Skeletal muscle tissue (tissue), 7 donors: ENCODE data around the genes RABEP2, NPIPB11 and SULT1A4.

GRCh38 chr16:28844991-28845770 is 967 bp downstream of the TUFM start:
- PRO-cap, 3 experiments, result no peak in any of the 3 experiments
- RAMPAGE, long total RNA, result no peak
- RRBS, 2 experiments, result 54 to 63% methylated on average over 8 of the region's 16 CpGs

GRCh38 chr16:28879375-28880520 is 1.5 kb downstream of the ATP2A1 start:
- PRO-cap, 3 experiments, result peak in 2 of 3 experiments; most common plus-strand start chr16:28880040 (in 1); most common minus-strand start chr16:28879768 (in 1)
- RAMPAGE, long total RNA, result start-site peak on the minus strand at chr16:28879882-28879894, 40 and 27 reads in 2 replicates
- RRBS, 2 experiments, result no CpG with 5 or more reads among the region's 84 CpGs

DNA sequence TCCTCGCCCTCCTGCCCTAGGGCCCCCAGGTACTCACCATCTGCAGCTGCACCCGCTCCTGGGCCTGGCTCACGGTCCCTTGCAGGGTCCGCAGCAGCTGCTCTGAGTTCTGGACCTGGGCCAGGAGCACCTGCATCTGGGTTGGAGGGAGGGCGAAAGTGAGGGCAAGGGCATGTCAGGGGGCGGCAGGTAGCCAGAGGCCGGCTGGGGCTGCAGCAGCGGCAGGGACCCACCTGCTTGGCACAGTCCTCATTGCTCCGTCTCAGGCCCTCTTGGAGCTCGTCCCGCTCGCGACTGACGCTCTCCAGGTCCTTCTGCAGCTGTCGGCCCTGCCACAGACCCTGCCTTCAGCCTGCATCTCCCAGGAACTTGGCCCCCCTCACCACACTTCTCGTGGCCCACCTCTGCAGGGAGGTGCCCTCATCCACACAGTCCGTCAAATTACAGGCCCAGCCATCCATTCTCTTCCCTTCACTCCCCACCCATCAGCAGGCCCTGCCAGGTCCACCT is 14.1 kb downstream of the RABEP2 start:
- PRO-cap, 3 experiments, result no peak in any of the 3 experiments
- RAMPAGE, long total RNA, result no peak
- RRBS, 2 experiments, result no CpG with 5 or more reads among the region's 17 CpGs

- PRO-cap, 3 experiments, result peak in 3 of 3 experiments; most common plus-strand start chr16:28925263 (in 2); most common minus-strand start chr16:28925194 (in 1)
- RAMPAGE, long total RNA, result no peak
- RRBS, 2 experiments, result 4% methylated on average over 40 of the region's 73 CpGs
Observed at GRCh38 chr16:28924389-28925312, at the start of gene RABEP2. Gene RABEP2, minus strand, starts transcription at chr16:28925238.

DNA sequence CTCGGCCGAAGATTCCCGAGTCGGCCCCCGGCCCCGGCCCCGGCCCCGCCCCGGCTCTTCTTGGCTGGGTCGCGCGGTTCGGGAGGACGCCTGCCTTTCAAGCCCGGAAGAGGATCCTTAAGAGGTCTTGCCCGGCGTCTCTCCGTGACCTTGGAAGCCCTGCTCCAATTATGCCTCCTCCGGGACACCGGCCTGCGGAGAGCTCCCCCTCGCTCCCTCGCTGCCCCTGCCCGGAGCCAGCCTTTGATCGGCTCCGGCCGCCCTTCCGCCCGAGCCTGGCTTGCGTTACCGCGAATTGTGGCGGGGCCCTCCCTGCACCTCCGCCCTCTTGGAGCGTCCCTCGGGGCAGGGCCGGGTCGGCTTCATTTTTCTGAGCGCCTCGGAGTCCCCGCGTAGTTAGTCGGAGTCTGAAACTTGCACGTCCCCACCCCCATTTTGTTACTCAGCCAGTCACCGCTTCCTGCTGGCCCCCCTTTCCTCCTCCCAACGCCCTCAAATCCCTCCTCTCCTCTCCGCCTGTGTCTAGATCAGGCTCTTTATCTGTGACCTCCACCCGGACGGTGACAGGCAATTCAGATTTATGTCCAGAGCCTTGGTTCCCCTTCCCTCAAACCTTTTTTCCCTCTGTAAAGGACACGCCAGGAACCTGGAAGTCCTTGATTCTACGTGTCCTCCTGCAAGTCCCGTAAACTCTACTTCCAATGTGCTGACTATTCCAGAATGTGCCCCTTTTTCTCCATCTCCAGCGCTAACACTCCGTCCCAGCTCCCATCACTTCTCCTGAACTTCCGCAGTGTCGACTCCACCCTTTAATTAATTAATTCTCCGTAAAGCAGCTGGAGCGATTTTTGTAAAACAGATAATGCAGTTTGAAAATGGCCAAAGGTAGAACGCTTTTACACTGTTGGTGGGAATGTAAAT is 535 bp upstream of the RABEP2 start:
- PRO-cap, 3 experiments, result peak in 2 of 3 experiments; most common minus-strand start position 245 of the sequence (in 1)
- RAMPAGE, long total RNA, result no peak
- RRBS, 2 experiments, result 2% methylated on average over 26 to 27 of the region's 59 CpGs

GRCh38 chr16:28983636-28984132 is 1.2 kb upstream of the LAT start:
- PRO-cap, 3 experiments, result no peak in any of the 3 experiments
- RAMPAGE, long total RNA, result no peak
- RRBS, 2 experiments, result 83 to 86% methylated on average over 11 of the region's 19 CpGs

DNA sequence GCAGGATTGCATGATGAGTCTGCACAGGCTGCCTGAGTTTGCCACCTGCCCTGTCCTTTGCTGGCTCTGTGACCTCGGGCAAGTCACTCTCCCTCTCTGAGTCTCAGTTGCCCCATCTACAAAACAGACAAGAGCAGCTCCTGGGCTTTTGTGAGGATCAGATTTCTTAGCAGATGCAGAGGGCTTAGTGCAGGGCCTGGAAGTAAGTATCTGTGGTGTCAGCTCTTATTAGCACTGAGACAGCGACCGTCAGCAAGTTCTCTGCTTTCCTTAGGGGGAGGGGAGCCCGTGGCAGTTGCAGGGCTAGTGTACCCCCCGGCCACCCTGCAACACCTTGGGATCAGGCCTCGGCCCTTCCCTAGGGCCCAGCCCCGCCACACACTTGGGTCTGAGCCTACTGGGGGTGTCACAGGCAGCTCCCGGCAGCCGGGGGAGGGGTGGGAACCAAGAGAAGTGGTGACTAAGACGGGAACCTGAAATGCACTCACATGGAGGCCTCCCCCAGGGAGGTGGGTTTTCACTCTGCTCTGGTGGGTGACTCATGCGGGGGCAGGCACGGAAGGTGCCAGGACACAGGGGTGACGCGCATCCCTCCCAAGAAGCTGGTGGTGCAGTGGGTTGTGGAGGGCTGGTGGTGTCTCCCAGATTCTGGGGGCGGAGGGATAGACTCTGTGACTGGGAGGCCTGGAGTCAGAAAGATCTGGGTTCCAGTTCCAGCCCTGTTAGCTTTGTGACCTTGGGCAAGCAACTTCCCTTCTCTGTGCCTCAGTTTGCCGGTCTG is 44.3 kb downstream of the LAT start:
- PRO-cap, 3 experiments, result no peak in any of the 3 experiments
- RAMPAGE, long total RNA, result no peak
- RRBS, 2 experiments, result 2 to 3% methylated on average over 3 of the region's 16 CpGs

GRCh38 chr16:29114399-29115387 is 129.8 kb downstream of the LAT start:
- PRO-cap, 3 experiments, result no peak in any of the 3 experiments
- RAMPAGE, long total RNA, result no peak
- RRBS, 2 experiments, result no CpG with 5 or more reads among the region's 17 CpGs

DNA sequence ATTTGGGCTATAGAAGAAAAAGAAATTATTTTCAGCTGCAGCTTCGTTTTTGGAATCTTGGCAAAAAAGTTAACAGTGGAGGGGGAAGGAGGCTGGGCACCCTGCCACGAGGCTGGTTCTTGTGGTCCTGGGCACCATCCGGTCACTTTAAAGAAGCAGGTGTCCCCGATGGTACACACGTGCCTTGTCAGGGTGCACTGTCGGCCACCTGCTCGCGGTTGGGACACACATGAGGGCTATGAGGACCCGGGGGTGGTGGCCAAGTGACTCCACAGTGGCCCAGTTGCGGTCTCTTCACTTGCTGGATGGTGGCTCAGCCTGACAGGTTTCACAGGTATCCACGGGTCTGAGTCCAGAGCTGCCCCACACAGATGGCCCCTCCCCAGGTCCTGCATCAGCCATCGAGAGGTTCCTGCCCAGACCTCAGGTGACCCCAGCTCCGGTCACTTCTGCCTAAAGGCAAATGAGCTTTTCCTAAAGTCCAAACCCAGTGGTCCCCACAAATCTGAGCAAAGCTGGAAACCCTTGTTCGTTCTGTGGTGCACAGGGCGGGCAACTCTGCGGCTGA is 143.9 kb downstream of the LAT start:
- PRO-cap, 3 experiments, result no peak in any of the 3 experiments
- RAMPAGE, long total RNA, result no peak
- RRBS, 2 experiments, result no CpG with 5 or more reads among the region's 16 CpGs

DNA sequence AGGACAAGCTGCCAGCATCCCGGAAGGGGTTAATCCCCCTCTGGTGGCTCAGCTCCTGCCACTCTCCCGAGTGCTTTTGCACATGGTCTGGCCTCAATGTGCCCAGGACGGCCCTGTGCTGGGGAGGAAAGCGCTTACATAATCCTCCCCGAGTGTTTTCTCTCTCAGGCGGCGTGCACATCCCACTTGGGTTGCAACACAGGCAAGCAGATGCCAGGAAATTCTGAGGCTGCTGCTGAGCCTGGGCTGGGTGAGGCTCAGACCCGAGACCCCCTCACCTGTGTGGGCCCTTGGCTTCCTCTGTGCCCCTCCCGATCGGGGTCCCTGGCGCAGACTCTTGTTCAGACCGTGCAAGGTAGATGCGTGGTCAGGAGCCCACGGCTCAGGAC is 144.6 kb downstream of the LAT start:
- PRO-cap, 3 experiments, result no peak in any of the 3 experiments
- RAMPAGE, long total RNA, result no peak
- RRBS, 2 experiments, result no CpG with 5 or more reads among the region's 14 CpGs

GRCh38 chr16:29131316-29131828 is 146.5 kb downstream of the LAT start:
- PRO-cap, 3 experiments, result peak in 1 of 3 experiments; most common minus-strand start chr16:29131619 (in 1)
- RAMPAGE, long total RNA, result no peak
- RRBS, 2 experiments, result 9% methylated on average over 4 of the region's 22 CpGs; no CpG with 5 or more reads in 1 of the 2 experiments

DNA sequence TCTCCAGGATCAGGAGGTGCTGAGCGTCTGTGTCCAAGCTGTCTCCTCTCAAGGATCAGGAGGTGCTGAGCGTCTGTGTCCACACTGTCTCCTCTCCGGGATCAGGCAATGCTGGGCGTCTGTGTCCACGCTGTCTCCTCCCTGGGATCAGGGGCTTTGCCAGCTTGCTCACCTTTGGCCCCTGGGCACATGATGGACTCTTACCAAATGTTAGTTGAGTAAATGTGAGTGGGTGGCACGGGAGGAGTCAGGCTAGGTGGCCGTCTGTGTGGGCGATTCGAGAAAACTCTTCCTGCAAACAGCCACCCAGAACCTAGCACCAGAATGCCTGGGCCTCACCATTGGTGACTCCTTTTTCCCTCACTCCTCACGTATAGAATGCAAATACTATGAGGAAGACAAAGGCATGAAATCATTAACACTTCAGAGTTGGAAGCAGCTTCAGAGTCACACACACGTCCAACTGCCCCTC is 162.9 kb downstream of the LAT start:
- PRO-cap, 3 experiments, result no peak in any of the 3 experiments
- RAMPAGE, long total RNA, result no peak
- RRBS, 2 experiments, result no CpG with 5 or more reads among the region's 11 CpGs

GRCh38 chr16:29155435-29155774 is 170.6 kb downstream of the LAT start:
- PRO-cap, 3 experiments, result no peak in any of the 3 experiments
- RAMPAGE, long total RNA, result no peak
- RRBS, 2 experiments, result no CpG with 5 or more reads among the region's 11 CpGs

DNA sequence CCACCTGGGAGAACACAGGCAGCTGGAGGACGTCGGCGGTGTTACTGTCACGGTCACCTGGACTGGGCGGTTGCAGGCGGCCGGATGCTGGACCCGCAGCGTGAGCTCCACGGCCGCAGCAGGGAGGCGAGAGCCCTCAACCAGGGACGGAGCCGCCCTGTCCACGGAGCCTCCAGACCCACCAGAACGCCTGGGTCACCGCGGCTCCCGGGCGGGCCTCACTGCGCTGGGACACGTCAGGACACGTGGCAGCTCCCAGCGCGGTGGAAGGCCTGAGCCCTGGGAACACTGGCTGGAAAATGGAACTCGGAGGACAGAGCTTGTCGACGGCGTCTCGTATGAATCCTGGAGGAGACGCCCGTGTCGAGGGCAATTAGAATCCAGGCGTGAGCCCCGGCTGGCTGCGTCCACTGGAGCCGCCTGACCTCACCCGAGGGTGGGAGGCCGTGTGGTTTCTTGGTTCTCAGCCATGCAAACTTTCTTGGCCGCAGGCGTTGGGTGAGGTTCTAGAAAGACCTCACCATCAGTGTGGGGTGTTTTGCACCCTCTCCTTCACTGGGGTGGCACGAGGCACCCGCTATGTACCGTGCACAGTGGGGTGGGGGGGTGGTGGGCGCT is 173.9 kb downstream of the LAT start:
- PRO-cap, 3 experiments, result no peak in any of the 3 experiments
- RAMPAGE, long total RNA, result no peak
- RRBS, 2 experiments, result 58% methylated on average over 4 of the region's 45 CpGs; no CpG with 5 or more reads in 1 of the 2 experiments

GRCh38 chr16:29177515-29178819 is 193.1 kb downstream of the LAT start:
- PRO-cap, 3 experiments, result peak in 1 of 3 experiments; most common minus-strand start chr16:29177765 (in 1)
- RAMPAGE, long total RNA, result no peak
- RRBS, 2 experiments, result no CpG with 5 or more reads among the region's 39 CpGs

GRCh38 chr16:29231145-29231733 is 175.3 kb downstream of the NPIPB11 start:
- PRO-cap, 3 experiments, result no peak in any of the 3 experiments
- RAMPAGE, long total RNA, result no peak
- RRBS, 2 experiments, result no CpG with 5 or more reads among the region's 20 CpGs

GRCh38 chr16:29272064-29272621 is 134.4 kb downstream of the NPIPB11 start:
- PRO-cap, 3 experiments, result no peak in any of the 3 experiments
- RAMPAGE, long total RNA, result no peak
- RRBS, 2 experiments, result no CpG with 5 or more reads among the region's 12 CpGs

DNA sequence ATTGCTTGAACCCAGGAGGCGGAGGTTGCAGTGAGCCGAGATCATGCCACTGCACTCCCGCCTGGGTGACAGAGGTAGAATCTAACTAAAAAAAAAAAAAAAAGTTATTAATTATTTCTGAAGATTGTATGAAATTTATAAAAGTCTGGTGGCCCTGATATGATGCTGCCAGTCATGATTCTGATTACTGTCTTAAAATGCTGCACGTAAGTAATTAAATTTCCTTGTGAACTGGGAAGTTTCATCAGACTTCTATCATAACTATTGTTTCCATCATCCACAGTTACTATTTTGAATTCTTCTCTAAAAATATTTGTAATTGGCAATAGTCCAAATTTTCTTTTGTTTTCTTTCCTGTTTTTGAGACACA is at the start of gene NPIPB11:
Gene NPIPB11, minus strand, starts transcription at position 86 of the 370 bp plus-strand sequence.
- PRO-cap, 3 experiments, result no peak in any of the 3 experiments
- RAMPAGE, long total RNA, result no peak
- RRBS, 2 experiments, result no CpG with 5 or more reads among the region's 4 CpGs

GRCh38 chr16:29459489-29460130 is at the start of gene SULT1A4:
Gene SULT1A4, plus strand, starts transcription at chr16:29459913.
- PRO-cap, 3 experiments, result no peak in any of the 3 experiments
- RAMPAGE, long total RNA, result no peak
- RRBS, 2 experiments, result no CpG with 5 or more reads among the region's 8 CpGs

DNA sequence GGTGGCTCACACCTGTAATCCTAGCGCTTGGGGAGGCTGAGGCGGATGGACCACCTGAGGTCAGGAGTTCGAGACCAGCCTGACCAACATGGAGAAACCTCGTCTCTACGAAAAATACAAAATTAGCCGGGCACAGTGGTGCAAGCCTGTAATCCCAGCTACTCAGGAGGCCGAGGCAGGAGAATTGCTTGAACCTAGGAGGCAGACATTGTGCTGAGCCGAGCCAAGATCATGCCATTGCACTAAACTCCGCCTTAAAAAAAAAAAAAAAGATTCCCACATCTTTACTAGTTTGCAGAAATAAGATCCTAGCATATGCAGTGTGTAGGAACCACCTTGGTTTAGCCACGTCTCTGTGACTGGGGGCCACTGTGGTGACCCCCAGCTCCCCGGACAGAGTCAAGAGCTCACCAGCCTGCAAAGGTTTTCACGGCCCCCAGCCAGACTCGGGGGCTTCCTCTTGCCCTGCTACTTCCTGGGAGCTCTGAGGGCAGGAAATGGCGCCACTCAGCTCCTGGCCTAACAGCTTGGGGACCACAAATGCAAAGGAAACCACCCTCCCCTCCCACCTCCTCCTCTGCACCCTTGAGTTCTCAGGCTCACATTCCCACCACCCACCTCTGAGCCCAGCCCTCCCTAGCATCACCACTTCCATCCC is 556 bp upstream of the SPN start:
- PRO-cap, 3 experiments, result no peak in any of the 3 experiments
- RAMPAGE, long total RNA, result no peak
- RRBS, 2 experiments, result no CpG with 5 or more reads among the region's 14 CpGs